Ureter (tissue), 1 donor: ENCODE measurements around a stretch of chr12.

DNA sequence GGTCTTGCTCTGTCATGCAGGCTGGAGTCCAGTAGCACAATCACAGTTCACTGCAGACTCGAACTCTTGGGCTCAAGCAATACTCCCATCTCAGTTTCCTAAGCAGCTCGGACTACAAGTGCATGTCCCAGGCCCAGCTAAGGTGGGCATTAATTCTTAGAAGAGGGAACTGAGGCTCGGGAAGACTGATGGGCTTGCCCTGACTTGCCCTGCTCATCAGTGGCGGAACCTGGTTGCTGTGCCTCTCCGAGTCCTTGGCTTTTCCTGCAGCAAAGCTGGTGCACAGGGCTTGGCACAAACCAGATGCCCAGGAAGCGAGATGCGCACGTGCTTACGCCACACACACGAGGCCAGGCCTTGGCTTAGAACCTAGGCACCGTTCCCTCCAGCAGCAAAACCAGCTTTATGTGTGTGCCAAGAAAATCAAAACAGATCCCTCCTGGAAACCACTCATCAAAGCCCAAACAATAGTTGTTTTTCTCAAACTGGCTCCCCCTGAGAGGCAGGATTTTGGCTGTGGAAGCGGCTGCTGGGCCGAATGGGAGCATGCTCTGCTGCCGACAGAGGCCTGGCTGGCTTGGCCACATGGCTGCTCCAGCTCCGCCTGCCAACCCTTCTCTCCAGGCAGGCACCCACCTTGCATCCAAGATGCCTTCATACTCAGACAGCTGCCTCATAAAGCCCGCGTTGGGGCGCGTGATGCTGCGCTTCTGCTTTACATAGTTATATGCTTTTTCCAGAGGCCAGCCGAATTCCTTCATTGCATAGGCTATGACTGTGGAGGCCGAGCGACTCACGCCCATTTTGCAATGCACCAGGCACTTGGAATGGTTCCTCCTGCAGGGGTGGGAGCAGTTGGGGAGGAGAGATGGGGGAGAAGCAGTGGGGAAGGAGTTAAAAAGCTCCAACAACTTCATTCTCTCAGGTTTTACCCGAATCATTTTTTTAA lies 58.7 kb downstream of the SSH1 start:
- PRO-cap, result no peak

- PRO-cap, result no peak
Measured at GRCh38 chr12:108812116-108812861, 45.1 kb downstream of the SSH1 start.

DNA sequence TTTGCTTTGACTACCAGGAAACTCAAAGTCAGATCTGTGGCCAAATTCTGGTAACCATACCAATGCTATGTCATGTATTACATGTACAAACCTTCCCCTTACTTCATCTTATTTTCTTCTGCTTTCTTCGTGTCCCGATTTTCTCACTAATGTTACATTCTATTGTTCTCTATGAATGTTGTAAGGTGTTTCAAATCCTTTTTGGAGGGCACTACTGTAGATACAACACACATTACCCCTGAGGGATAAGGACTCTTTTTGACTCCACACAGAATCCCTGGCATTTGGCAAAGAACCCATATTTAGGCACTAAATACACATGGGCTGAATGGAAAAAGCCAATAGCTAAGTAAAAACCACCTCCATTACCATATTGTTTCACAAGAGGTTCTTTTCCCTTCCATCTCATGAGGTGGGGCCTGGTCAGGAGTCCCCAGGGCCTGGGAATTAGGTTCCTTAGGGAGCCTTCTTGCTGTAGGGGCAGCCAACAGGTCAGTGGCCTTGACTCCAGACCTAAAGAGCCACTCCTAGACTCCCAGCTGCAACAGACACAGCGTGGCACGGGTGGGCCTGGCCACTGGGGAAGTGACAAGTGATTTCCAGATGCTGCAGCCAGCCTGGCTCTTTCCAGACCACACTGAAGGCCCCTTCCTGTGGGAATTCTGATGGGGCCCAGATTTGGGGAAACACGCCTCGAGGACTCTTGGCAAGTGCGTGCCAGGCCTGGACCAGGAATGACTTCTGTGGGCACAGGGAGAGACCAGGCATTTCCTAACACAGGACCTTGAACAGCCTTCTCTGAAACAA lies 18.3 kb downstream of the SSH1 start:
- PRO-cap, result no peak

DNA sequence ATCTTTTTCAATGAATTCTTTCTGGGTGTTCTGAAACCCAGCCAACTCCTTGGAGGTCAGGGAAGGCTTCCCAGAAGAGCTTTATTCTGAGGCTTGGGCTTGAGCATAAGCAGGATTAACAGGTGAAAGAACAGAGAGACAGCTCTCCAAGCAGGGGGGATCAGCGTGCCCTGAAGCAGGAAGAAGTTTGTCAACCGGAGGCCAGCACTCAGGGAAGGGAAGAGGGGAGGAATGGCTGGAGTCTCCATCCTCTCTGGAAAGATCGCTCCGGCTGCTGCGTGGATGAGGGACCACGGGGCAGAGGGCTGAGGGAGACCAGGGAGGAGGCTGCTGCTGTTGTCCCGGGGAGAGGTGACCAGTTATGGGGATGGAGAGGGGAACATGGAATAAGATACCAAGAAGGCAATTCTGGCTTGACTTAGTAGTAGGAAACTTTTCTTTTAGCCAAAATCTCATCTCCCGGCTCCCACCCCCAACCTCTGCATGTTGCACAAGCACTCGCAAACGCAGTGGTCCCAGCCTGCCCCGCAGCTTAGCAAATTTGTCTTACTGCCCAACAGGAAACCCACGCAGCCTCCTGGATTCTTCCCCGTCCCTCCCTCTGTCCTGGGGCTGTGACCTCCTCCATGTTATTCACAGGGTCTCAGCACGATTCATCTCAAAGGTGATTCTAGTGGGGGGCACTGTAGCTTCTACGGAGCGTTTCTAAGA lies 1.1 kb upstream of the SSH1 start:
- PRO-cap, result no peak

DNA sequence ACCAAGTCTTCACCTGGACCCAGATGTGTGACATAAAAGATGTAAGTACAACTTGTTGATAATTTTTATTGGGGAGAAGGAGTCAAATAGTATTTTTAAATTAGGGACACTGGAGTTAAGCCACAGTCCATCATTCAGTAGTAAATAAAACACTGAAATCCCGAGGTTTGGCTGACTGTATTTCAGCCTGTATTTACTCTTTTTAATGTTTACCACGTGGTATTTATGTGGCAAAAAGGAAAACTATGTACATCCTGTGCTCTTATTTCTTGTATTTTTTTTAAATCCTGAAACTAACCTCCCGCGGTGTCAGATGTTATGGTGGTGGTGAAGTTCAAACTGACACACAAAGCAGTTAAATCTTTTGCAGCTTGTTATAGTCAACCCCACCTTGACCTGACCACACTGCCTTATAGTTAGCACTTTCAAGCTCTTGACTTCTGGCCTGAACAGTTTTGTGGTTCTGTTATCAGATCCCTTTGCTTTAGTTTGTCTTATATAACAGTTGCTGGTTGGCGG lies 1.9 kb downstream of the UNG start:
- PRO-cap, result no peak

- PRO-cap, result bidirectional peak, plus-strand start at chr12:109291774, minus-strand start at chr12:109291555
Measured at GRCh38 chr12:109291176-109292525, 17.4 kb downstream of the FOXN4 start.

GRCh38 chr12:109714773-109715157 lies 1.1 kb downstream of the FAM222A start:
- PRO-cap, result no peak

- PRO-cap, result no peak
Measured at GRCh38 chr12:109723354-109723922, 9.8 kb downstream of the FAM222A start.

- PRO-cap, result no peak
Measured at GRCh38 chr12:109735578-109736330, 22.1 kb downstream of the FAM222A start.

- PRO-cap, result no peak
Measured at GRCh38 chr12:109744346-109744761, 30.7 kb downstream of the FAM222A start.

DNA sequence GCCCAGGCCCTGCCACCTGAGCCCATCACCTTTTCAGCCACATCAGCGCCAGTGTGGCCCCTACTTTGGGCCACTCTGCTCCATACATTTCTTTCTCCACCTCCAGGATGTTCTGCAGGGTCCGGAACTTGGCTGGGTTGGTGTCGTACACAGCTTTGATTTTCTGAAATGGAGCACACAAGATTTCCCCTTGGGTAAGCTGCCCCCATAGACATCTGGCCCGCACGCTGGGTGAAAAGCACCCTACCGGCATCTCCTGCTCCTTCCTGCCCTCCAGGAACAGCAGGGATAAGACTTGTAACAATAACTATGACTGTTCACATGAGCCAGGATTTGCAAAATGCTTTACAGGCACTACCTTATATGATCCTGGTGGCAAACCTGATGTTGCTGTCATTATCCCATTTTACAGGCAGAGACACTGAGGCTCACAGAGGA lies 22.8 kb downstream of the GLTP start:
- PRO-cap, result no peak

DNA sequence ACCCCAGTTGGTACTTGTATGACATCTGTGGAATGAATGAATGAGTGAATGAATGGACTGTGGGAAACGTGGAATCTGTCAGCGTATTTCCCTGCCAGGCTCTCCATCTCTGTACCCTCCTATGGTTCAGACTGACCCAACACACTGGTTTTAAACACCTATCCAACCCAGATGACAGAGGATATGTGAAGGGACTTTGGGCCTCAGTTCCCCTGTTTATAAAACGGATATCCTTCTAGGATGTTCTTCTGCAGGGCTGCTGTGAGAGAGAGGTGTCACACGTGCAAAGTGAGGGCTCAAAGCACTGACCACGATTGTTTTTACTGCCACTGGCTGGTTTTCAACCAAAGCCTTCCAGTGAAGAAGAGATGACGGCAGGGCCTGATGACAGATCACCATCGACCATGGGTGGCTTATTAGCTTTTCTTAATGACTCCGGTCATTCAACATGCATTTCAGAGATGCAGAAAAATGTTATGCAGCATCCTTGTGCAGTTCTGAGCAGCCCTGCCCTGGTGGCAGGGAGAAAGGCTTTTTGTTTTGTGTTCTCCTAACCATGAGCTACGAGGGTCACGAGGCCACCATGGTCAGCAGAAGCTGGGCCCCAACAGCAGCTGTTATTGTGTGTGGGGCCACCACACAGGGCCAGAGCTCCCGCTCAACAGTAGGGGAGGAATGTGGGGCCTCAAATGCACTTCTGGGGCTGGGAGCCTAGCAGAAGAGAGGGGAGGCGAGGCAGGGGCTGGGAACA lies 16.7 kb downstream of the GLTP start:
- PRO-cap, result no peak

DNA sequence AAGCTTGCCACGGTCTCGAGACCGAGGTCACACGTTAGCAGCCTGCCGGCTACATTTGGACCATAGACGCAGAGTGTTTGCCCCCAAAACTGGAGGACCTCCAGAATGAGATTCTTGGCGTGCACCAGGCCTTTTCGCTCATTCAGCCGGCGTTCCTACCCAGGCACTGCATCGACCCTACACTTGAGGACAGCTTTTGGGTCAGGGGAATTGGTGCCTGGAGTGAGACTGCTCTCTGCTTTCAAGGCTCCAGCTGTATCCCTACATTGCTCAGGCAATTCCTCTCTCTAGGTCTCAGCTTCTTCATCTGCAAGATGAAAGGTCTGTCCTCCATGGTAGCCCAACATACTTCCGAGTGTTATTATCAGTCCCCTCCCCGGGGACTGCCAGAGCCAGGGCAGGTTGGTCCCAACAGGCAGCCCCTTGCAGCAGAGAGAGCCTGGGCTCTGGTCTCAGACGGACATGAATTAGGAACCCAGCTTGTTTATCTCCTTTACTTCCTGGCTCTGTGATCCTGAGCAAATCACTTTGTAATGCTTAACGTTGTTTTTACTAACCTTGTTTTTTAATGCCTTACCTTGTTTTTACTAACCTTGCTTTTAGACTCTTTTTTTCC lies 773 bp downstream of the TCHP start:
- PRO-cap, result no peak

- PRO-cap, result no peak
Measured at GRCh38 chr12:109946411-109947186, 46.5 kb downstream of the TCHP start.

GRCh38 chr12:109961133-109961840 lies 34.9 kb downstream of the GIT2 start:
- PRO-cap, result no peak

- PRO-cap, result no peak
Measured at GRCh38 chr12:110005274-110005736, 6.1 kb downstream of the ANKRD13A start.

DNA sequence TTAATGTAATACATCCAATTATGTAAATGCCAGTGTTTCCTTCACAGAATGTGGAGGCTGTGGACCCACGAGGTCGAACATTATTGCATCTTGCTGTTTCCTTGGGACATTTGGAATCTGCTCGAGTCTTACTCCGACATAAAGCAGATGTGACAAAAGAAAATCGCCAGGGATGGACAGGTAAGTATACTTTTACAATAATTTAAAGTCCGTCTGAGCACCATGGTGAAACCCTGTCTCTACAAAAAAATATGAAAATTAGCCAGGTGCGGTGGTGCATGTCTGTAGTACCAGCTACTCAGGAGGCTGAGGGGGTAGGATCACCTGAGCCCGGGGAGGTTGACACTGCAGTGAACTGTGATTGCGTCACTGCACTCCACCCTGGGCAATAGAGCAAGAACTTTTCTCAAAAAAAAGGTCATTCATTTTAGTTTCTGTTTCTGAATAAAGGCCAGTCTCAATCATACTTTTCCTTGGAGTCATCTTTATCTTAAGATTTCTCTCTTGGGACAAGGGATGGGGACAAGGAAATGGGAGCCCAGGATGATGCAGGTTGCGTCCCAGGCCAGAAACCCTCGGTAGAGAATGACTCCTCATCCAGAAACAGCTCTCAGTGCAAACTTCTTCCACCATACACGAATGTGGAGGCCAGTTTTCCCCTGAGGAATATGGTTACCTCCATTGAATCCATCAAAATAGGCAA lies 12.9 kb downstream of the ANKRD13A start:
- PRO-cap, result no peak

GRCh38 chr12:110012851-110013354 lies 13.7 kb downstream of the ANKRD13A start:
- PRO-cap, result no peak

DNA sequence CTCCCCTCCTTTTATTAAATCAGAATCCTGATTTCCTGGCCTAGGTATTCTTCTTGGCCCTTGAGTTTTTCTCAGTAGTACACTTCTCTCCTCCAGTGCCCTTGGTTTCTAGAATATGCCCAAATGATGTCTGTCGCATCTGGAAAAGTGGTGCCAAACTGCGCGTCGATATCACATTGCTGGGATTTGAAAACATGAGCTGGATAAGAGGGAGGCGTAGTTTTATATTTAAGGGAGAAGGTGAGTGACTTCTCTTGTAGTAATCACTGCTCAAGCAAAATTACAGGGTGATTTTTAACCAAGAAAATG lies 19.0 kb downstream of the ANKRD13A start:
- PRO-cap, result no peak

GRCh38 chr12:110035968-110036167 lies 12.5 kb downstream of the C12orf76 start:
- PRO-cap, result no peak